Subcutaneous adipose tissue (tissue), 3 donors: ENCODE results near the genes TMEM262, VPS51 and CAPN1.

DNA sequence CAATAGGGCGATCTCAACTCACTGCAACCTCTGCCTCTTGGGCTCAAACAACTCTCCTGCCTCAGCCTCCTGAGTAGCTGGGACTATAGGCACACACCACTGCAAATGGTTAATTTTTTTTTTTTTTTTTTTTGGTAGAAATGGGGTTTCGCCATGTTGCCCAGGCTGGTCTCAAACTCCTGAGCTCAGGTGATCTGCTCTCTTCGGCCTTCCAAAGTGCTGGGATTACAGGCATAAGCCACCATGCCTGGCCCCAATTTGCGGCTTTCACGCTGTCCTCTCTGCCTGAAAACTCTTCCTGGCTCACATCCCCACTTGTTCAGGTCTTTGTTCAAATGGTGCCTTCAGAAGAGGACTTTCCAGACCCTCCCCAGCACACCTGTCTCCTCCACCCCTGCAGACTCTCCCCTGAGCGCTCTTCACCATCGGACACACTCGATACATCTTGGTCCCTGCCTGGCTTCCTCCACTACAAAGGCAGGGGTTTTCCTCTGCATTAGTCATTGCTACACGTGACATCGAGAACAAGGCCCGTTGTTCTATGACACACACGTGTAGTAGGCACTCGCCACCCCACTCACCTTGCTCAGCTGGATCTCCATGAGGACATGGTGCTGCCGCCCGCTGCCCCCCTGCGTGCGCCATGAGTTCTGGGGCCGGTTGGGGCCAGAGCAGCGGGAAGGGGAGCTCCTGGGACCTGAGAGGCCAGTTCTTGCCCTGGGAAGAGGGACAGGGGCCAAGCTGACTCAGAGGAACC is 16.9 kb downstream of the ATG2A start:
- PRO-cap = no peak
- RAMPAGE, long total RNA, 3 experiments = no peak in any of the 3 experiments

- PRO-cap = no peak
- RAMPAGE, long total RNA, 3 experiments = no peak in any of the 3 experiments
Observed at GRCh38 chr11:64913977-64914261, 3.1 kb downstream of the ATG2A start.

DNA sequence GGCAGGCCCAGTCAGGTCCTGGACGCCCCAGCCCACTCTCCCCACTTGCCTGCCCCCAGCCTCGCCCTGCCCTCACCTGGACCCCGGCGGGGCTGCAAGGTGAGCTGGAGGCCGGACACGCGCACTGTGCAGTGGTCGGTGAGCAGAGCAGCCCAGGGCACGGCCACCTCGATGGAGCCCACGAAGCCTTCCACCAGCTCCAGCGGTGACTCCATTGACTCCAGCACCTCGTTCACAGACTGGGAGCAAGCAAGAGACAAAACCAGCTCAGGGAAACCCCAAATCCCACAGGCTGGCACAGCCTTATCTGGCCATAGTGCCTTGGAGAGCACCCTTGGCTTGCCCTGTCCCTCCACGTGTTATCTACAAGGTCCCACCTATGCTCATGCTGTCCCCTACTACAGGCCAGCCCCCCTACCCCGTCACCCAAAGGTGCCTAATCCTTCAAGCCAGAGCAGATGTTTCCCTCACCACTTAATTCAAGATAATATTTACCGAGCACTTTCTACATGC is 2.7 kb downstream of the ATG2A start:
- PRO-cap = no peak
- RAMPAGE, long total RNA, 3 experiments = start-site peak on the minus strand in 1 of 3 experiments, centred at position 114 of the sequence, 5 reads per replicate

DNA sequence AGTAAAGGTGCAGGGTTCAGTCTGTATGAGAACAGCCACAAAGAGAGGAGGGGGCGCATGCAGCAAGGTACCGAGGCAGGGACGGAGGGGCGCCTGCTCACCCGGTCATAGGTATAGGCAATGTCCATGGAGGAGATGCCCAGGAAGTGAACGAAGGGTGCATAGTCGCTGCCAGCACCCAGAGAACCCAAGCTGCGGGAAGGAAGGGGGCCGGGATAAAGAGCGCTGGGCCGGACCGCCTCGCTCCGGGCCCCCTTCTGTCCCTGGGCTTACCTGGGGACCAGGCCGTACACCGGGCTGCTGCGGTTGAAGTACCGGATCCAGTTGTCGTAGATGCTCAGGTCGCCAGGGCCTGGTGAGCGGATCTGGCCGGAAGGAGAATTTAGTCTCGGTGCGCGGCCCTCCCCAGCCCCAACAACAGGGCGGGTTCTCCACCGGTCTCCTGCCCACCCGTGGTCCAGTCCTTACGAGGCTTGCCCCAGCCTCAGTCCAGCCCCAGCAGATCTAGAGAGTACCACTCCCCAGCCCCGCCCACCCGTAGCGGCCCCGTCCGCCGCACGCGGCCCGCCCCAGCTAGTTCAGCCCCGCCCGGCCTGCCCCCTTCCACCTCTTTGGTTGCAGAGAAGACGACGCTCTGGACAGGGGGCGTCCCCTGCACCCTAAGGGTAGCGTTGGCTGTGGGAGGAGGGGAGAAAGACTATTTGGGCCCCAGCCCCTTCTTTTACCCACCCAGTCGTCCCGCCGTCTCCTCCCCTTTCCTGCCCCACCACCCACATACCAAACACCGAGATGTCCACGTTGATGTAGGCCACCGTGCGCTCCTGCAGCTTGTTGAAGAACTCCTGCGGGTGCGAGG is 6.6 kb downstream of the SAC3D1 start:
- PRO-cap = no peak
- RAMPAGE, long total RNA, 3 experiments = start-site peak on the minus strand in 2 of 3 experiments, centred at positions 500 to 510 of the sequence, 7 to 21 reads per replicate

DNA sequence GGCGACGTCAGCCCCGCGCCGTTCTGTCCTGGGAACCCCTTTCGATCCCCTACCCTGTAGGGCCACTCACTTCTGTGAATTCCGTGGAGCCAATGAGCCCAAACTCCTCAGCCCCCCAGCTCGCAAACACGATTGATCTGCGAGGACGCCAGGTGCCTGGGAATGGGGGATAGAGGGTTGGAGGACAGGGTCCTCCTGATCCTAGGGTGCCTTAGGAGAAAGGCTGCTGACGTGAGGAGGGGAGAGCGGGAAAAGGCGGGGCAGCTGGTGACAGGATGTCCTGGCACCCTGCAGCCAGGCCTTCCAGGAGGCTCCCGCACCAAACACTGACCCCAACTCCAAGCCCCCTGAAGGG is 7.2 kb downstream of the SAC3D1 start:
- PRO-cap = no peak
- RAMPAGE, long total RNA, 3 experiments = start-site peak on the minus strand in 1 of 3 experiments, centred at position 211 of the sequence, 9 reads per replicate

GRCh38 chr11:65088958-65089643 is at the start of gene TMEM262:
Gene TMEM262, minus strand, starts transcription at chr11:65089110.
- PRO-cap = no peak
- RAMPAGE, long total RNA, 3 experiments = no peak in any of the 3 experiments

GRCh38 chr11:65095739-65096917 is at the start of gene VPS51:
Gene VPS51, plus strand, starts transcription at chr11:65096214.
- PRO-cap = unidirectional peak, plus-strand start at chr11:65096241; unidirectional peak, minus-strand start at chr11:65096664
- RAMPAGE, long total RNA, 3 experiments = start-site peak on the plus strand in 2 of 3 experiments, at chr11:65096196-65096245 at its widest, 111 to 193 reads per replicate

DNA sequence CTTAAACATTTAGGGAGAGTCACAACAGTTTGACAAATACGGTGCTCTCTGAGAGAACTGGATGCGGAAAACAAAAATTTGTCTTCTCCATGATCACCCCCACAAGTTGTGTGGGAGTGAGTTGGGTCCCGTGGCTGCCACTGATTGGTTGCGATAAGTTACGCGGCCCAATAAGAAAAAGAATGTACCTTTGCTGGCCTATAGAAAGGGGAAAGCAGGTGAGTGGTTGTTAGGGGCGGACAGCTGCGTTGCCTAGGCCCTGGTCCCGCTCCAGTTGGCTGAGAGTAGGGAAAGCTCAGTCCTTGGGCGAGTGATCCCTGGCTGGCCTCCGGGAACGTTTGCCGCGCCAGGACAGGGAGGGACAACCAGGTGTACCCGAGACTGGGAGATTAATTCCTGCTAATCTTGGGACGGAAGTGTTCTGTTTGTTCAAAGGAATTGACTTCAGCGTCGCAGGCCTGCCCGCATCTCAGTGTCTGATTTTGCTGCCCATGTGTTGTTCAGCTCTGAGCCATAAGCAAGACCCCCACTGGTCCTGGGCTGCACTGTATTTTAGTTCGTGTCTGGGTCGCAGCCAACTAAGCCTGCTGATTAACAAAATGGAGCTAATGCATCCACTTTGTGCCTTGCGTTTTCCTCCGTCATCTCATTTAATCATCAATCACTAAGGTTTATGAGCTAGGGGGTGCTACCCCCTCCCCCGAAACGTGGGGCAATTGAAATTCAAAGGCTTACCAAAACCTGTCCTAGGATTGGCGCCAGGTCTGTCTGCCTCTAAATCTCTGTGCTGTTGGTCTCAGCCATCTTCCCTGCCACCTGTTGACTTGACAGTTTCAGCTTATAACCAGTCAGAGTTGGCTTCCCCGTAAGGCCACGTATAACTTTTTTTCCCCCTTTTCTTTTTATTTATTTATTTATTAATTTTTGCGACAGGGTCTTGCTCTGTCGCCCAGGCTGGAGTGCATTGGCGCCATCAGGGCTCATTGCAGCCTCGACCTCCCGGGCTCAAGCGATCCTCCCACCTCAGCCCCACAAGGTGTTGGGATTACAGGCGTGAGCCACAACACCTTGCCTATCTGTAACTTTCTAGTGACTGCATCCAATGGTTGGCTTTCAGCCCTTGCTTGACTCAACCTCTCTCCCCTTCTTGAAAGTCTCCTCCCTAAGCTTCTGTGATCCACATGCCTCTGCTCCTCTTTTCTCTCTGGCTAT is 1.0 kb upstream of the SYVN1 start:
- PRO-cap = bidirectional peak, plus-strand start at position 298 of the sequence, minus-strand start at position 108 of the sequence
- RAMPAGE, long total RNA, 3 experiments = no peak in any of the 3 experiments

GRCh38 chr11:65146534-65146997 is 12.2 kb upstream of the SYVN1 start:
- PRO-cap = no peak
- RAMPAGE, long total RNA, 3 experiments = no peak in any of the 3 experiments

DNA sequence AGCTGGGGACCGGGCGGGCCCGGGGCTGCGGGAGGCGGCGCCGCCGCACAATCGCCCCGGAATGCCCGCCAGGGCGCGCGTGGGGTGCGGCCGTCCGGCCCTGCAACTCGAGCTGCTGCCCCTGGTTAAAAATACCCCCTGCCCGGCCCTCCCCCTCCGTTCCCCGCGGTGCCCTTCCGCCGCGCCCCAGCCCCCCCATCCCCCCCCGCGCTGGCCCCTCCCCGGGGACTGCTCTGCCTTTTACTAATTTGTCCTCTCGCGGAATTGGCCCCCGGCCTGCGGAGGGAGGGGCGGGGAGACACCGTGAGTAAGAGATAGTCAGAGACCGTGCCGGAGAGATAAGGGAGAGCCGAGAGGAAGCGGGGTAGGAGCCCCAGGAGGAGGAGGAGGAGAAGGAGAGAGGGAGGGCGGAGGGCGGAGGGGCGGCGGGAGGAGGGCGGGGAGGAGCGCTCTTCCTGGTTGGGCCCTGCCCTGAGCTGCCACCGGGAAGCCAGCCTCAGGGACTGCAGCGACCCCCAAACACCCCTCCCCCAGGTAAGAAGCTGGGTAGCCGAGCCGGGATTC is at the start of gene CAPN1:
CAPN1 (plus strand) TSS at position 449 of the 564 bp plus-strand sequence.
- PRO-cap = bidirectional peak, plus-strand start at position 341 of the sequence, minus-strand start at position 123 of the sequence
- RAMPAGE, long total RNA, 3 experiments = start-site peak on the plus strand in 3 of 3 experiments, centred at positions 258 to 468 of the sequence, 11 to 349 reads per replicate

DNA sequence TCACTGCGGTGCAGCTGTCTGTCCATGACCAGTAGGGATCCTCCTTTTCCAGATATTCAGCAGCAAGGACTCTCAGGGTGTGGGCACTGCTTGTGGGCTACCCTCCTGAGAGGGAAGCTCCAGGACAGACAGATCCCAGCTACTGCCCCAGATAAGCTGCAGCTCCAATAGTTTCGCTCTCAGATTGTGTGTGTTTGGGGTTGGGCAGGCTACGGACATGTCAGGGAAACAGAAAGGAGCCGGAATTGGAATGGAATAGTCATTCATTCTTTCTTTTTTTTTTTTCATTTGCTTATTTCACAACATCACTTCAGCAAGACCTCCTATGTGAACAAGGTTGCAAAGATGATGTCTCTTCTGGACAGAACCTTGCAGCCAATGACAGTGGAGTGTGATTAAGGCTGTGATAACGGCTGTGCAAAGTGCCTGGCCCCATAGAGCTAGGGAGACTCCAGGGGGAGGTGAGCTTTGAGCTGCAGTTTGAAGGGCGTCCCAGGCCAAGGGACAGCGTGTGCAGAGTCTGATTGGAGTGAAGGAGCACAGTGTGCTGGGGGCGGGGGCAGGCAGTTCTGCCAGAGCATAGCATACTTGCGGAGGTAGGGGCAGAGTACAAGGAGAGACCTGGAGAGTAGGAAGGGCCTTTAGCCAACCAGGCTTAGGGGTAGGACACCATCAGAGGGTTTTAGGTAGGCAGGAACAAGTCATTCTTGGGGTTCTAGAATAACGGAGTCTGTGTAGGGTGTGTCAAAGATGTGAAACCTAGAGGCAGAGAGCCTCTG is 3.3 kb downstream of the TIGD3 start:
- PRO-cap = no peak
- RAMPAGE, long total RNA, 3 experiments = no peak in any of the 3 experiments

DNA sequence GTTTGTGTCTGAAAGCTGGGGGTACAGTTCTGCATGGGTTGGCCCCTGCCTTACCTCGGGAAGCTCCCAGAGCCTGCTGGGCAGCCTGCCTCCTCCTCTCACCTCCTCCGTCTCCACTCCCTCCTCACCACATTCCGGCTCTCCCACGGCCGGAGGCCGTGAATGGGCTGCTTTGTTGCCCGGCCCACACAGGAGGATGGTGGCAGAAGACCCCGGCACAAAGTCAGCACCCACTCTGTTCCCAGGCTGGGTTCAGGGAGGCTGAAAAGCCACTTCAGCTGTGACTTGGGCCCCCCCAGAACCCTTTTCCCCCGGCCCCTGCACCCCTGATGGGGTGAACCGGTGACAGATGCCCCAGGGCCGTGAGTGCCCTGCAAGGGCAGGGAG is 4.3 kb downstream of the FRMD8 start:
- PRO-cap = no peak
- RAMPAGE, long total RNA, 3 experiments = no peak in any of the 3 experiments

GRCh38 chr11:65411780-65412598 is 25.6 kb downstream of the FRMD8 start:
- PRO-cap = no peak
- RAMPAGE, long total RNA, 3 experiments = no peak in any of the 3 experiments

- PRO-cap = no peak
- RAMPAGE, long total RNA, 3 experiments = no peak in any of the 3 experiments
Observed at GRCh38 chr11:65412599-65413073, 26.2 kb downstream of the FRMD8 start.

- PRO-cap = no peak
- RAMPAGE, long total RNA, 3 experiments = no peak in any of the 3 experiments
Observed at GRCh38 chr11:65442893-65443852, 56.7 kb downstream of the FRMD8 start.

DNA sequence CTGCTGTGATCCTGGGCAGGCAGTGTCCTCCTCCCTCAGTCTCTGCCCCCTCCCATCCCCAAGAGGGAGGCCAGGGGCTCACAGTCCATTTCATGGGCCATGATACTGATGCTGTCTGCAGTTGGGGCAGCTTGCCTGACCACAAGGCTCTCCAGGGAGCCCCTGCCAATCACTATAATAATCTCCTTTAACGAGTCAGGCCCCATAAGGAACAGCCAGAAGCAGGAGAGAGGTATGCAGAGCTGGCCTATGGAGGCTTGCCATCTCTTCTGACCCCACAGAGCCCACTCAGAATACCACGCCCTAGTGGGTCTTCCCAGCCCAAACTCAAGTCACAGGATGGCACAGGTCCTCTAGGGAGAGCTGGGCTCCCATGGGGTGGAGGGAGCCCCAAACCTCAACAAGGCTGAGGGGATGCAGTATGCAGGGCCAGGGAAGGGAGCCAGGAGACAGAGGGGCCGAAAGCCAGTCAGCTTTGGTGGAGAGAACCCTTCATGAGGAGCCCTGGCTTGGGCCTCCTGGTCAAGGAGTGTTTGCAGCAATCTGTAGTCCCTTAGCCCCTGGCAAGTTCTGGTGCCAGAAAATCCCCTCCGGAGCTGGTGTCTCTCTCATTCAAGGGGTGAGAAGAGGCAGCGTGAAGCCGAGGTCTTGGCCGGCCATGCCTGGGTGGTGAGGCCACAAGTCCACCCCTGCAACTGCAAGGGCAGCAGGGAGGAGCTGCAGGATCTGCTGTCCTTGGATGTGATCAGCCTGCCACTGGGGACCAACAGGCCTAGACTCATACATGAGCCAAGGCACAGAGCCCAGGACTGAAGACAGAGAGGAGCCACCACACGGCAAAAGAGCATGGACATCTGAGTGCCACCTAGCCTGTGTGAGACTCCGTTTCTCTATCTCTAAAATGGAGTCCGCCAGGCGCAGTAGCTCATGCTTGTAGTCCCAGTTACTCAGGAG is 60.0 kb downstream of the FRMD8 start:
- PRO-cap = unidirectional peak, plus-strand start at position 218 of the sequence
- RAMPAGE, long total RNA, 3 experiments = no peak in any of the 3 experiments

DNA sequence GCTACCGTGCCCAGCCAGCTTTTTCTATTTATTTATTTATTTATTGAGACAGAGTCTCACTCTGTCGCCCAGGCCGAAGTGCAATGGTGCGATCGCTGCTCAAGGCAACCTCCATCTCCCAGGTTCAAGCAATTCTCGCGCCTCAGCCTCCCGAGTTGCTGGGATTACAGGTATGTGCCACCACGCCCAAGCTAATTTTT is 63.4 kb downstream of the FRMD8 start:
- PRO-cap = no peak
- RAMPAGE, long total RNA, 3 experiments = no peak in any of the 3 experiments

DNA sequence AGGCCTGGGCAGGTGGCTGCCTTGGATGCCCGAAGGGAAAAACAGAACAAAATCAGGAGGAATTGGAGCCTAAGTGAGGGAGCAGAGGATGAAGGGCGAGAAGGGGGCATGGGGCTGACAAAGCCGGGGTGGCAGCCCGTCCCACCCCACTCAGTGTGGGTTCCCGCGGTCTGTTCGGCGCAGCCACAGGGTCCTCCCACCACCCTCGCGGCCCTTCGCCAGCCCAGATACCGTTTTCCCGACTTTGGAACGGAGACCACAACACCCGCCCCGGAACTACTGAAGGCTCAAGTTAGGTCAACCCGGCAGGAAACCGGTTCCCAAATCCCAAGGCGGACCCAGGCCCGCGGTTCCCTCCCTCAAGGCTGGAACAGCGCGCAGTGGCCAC is 47.9 kb upstream of the SCYL1 start:
- PRO-cap = unidirectional peak, minus-strand start at position 229 of the sequence; unidirectional peak, minus-strand start at position 246 of the sequence
- RAMPAGE, long total RNA, 3 experiments = no peak in any of the 3 experiments

- PRO-cap = bidirectional peak, plus-strand start at chr11:65479536, minus-strand start at chr11:65479359
- RAMPAGE, long total RNA, 3 experiments = no peak in any of the 3 experiments
Observed at GRCh38 chr11:65479150-65480296, 45.4 kb upstream of the SCYL1 start.

GRCh38 chr11:65487404-65487773 is 37.5 kb upstream of the SCYL1 start:
- PRO-cap = unidirectional peak, minus-strand start at chr11:65487507; bidirectional peak, plus-strand start at chr11:65487817, minus-strand start at chr11:65487699
- RAMPAGE, long total RNA, 3 experiments = no peak in any of the 3 experiments